HT1080 (cell line): ENCODE measurements around a stretch of chr11.

GRCh38 chr11:119368220-119369205 lies 13.0 kb downstream of the USP2 start:
RAMPAGE:
- cytosol, long total RNA: no peak
- long total RNA: no peak
- nucleus, long total RNA: no peak

RAMPAGE:
- cytosol, long total RNA: no peak
- long total RNA: no peak
- nucleus, long total RNA: no peak
These were observed 38.3 kb upstream of the THY1 start for GRCh38 chr11:119461184-119461854.

DNA sequence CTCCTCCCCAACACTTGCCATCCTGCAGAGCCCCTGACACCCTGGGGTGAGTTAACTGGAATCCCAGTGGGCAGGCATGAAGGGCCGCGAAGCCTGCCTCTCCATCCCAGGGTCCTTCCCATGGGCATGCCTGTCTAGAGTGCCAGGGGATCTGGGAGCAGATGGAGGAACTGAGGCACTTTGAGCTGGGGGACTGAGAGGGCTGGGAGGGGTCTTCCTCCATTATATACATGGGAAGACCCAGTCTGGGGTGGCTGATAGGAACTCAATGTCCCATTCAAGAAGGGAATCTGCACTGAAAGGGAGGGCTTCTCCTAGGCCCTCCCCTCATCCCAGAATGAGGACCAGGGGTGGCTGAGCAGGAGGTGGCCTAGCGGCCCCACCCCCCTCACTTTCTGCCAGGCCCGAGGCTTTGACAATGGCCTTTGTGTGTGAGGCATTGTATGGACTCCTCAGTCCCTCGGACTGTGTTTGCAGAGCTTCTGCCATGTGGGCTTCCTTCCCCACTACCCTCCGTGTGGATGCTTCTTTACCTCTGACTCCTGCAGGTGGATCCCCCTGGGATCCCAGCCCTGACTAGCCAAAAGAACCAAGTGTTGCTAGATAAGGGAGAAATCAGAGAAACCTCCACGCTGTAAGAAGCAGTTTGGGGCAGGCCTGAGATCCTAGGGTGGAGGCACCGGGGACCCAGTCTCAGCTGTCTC lies 65.7 kb downstream of the NECTIN1 start:
RAMPAGE:
- cytosol, long total RNA: no peak
- long total RNA: no peak
- nucleus, long total RNA: no peak

GRCh38 chr11:119699001-119699843 lies 29.8 kb downstream of the NECTIN1 start:
RAMPAGE:
- cytosol, long total RNA: no peak
- long total RNA: no peak
- nucleus, long total RNA: no peak

RAMPAGE:
- cytosol, long total RNA: no peak
- long total RNA: no peak
- nucleus, long total RNA: no peak
These were observed 10.8 kb upstream of the NECTIN1 start for GRCh38 chr11:119739843-119740125.

RAMPAGE:
- cytosol, long total RNA: no peak
- long total RNA: no peak
- nucleus, long total RNA: no peak
These were observed 51.2 kb upstream of the NECTIN1 start for GRCh38 chr11:119780272-119780535.

DNA sequence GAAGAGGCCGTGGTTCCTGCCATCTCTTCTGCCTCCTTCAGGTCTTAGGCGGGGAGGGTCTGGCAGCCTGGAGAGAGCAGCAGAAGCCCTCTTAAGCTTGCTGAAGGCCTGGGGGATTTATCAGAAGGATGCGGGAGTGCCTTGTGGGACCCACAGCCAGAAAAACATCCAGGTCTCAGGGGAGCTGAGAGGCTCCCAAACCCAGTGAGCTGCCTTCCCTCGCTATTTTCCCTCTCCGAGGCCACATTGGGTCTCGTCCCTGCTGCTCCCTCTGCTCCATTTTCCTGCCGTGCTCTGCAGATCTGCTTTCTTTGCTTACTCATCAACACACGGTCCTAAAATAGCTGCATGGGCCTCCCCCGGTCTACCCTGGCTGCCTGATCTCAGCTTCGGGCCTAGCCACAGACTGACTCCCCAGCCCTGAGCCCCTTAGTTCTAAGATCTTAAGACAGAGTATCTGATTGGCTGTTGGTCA lies 53.5 kb upstream of the NECTIN1 start:
RAMPAGE:
- cytosol, long total RNA: no peak
- long total RNA: no peak
- nucleus, long total RNA: no peak

RAMPAGE:
- cytosol, long total RNA: no peak
- long total RNA: no peak
- nucleus, long total RNA: no peak
These were observed 178.2 kb upstream of the NECTIN1 start for GRCh38 chr11:119906885-119907820.

DNA sequence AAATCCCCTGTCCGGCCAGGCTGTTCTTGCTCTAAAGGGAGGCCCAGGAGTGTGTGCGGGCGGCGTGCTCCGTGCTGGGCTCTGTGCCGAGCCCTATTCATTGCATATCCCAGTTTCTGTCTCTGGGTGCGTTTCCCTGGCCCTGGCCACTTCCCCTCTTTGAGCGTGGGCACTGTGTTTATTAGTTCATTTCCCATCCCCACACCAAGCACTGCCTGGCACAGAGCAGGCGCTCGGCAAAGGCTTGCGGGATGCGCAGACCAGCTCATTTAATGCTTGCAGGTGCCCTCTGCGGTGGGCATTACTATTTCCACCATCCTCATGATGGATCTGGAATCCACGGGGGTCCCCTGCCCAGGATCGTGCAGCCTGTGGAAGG lies 31.6 kb upstream of the TRIM29 start:
RAMPAGE:
- cytosol, long total RNA: no peak
- long total RNA: no peak
- nucleus, long total RNA: no peak

RAMPAGE:
- cytosol, long total RNA: no peak
- long total RNA: no peak
- nucleus, long total RNA: no peak
These were observed 26.5 kb upstream of the OAF start for GRCh38 chr11:120184156-120184915.

GRCh38 chr11:120306330-120306877 lies 18.7 kb upstream of the TLCD5 start:
RAMPAGE:
- cytosol, long total RNA: no peak
- long total RNA: no peak
- nucleus, long total RNA: no peak

GRCh38 chr11:120400706-120401245 lies 64.6 kb downstream of the ARHGEF12 start:
RAMPAGE:
- cytosol, long total RNA: no peak
- long total RNA: no peak
- nucleus, long total RNA: no peak

DNA sequence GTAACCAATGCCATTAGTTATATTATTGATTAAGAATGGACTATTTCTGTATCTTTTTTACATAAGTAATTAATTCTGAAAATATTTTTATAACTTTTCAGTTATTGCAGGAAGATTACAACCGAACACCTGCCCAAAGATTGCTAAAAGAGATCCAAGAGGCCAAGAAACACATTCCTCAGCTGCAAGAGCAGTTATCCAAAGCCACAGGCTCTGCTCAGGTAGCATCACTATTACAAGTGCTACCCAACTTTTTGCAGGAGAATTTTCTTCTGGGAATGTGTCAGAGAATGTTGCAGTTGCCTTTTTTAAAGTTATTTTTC lies 82.0 kb upstream of the GRIK4 start:
RAMPAGE:
- cytosol, long total RNA: no peak
- long total RNA: no peak
- nucleus, long total RNA: no peak

RAMPAGE:
- cytosol, long total RNA: no peak
- long total RNA: no peak
- nucleus, long total RNA: no peak
These were observed 42.5 kb upstream of the GRIK4 start for GRCh38 chr11:120468791-120469687.

DNA sequence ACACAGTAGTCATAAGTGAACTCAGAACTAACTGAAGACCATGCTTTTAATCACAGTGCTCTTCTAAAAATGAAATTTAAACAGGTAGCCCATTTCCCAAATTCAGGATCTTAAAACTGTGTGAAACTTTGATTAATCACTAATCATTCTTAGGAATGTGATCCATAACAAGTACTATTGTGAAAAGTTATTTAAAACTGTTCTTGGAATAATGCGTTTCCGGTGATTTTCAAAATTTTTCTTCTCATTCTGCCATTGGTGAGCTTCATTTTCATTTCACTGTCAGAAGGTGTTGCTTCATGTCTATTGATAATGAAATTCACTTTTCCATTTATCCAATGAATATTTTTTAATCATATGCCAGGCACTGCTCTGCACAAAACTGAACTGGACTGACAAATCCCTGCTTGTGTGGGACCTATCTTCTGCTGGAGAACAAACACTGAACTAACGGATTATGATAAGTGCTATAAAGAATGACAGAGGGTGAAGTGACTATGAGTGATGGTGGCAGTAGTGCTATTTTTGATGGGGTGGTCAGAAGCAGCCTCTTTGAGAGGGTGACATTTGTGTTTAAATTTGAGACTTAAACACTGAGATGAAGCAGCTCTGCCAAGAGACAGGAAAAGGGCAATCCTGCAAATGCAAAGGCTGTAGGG lies 5.8 kb downstream of the TBCEL start:
RAMPAGE:
- cytosol, long total RNA: no peak
- long total RNA: no peak
- nucleus, long total RNA: no peak

GRCh38 chr11:121307207-121307950 lies 14.8 kb downstream of the SC5D start:
RAMPAGE:
- cytosol, long total RNA: no peak
- long total RNA: no peak
- nucleus, long total RNA: no peak

RAMPAGE:
- cytosol, long total RNA: no peak
- long total RNA: no peak
- nucleus, long total RNA: no peak
These were observed 79.1 kb upstream of the SORL1 start for GRCh38 chr11:121372842-121373497.

GRCh38 chr11:121426947-121427708 lies 25.0 kb upstream of the SORL1 start:
RAMPAGE:
- cytosol, long total RNA: no peak
- long total RNA: no peak
- nucleus, long total RNA: no peak

DNA sequence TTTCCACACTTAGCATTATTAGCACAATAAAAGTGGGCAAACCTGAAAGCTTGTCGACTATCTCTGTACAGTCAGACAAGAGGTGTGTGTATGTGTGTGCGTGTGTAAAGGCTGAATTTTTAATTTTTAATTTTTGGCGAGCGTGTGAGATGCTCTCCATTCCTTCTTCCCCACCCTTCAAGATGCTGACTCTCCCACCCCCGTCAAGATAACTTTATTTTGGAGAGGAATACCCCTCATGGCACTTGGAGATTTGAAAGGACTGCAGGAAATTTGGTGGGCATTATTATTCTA lies 857 bp downstream of the SORL1 start:
RAMPAGE:
- cytosol, long total RNA: no peak
- long total RNA: no peak
- nucleus, long total RNA: no peak

GRCh38 chr11:121453318-121454341 lies 1.5 kb downstream of the SORL1 start:
RAMPAGE:
- cytosol, long total RNA: no peak
- long total RNA: no peak
- nucleus, long total RNA: no peak